H1 (cell line): ENCODE data around the gene SNED1.

- RRBS, result no CpG with 5 or more reads among the region's 9 CpGs
CAGE:
- cytosol, long polyA plus RNA, result no peak
- long polyA plus RNA, result no peak
- nucleus, long polyA plus RNA, result no peak
Observed at GRCh38 chr2:239911250-239911991, 113.7 kb downstream of the NDUFA10 start.

DNA sequence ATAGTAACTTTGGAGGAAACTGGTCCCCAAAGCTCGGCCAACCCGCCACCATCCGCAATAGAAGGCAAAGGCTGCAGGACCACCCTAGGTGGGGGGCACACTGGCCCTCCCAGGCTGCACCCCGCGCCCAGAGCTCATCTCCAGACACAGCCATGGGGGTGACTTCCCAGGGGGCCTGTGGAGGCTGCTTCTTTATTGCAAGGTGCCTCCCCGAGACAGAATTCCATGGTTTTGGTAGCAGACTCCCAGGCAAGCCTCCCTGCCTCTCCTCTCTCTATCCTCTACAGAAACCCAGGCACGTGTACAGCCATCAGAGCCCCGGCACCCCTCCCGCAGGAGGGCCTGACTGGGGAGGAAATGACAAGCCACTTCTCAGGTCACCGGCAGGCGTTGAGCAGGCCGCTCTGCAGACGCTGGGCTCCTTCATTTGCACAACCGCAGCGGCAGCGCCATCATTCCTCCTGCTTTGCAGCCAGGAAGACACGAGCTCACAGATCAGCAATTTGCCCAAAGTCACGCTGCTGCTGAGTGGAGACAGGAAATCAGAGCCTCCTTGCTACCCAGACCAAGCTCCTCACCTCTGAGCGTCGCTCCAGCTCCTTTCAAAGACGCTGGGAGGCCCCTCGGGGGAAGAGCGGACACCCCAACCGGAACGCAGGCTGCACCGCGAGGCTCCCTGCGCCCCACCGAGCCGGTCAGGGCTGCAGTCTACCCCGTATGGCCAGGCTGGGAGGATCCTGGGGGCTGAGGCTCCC lies 80.1 kb downstream of the NDUFA10 start:
- RRBS, result 93% methylated on average over 10 of the region's 31 CpGs
CAGE:
- cytosol, long polyA plus RNA, result no peak
- long polyA plus RNA, result no peak
- nucleus, long polyA plus RNA, result no peak

GRCh38 chr2:239954727-239955127 lies 70.4 kb downstream of the NDUFA10 start:
- RRBS, result no CpG with 5 or more reads among the region's 12 CpGs
CAGE:
- cytosol, long polyA plus RNA, result no peak
- long polyA plus RNA, result no peak
- nucleus, long polyA plus RNA, result no peak

DNA sequence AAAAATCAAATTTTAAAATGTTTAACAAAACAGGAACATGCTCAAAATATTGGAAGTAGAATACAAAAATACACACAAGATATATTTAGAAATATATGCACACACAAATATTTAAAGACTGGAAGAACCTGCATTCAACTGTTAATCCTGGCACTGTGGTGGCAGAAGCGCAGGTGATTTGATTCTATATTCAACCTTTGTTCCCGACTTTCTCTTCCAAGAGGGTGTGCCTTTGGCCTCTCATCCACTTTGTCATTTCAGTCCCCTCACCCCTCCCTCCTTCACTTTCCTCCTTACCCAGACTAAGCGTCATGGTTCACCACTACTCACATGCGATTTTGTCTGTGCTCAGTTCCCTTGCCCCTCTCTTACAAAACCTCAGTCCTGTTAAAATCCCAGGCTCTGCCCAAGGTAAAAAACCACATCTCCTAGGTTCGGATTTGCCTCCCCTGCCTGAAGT lies 27.2 kb downstream of the NDUFA10 start:
- RRBS, result no CpG with 5 or more reads among the region's 5 CpGs
CAGE:
- cytosol, long polyA plus RNA, result no peak
- long polyA plus RNA, result no peak
- nucleus, long polyA plus RNA, result no peak

- RRBS, result 2% methylated on average over 9 of the region's 31 CpGs
CAGE:
- cytosol, long polyA plus RNA, result no peak
- long polyA plus RNA, result no peak
- nucleus, long polyA plus RNA, result no peak
Observed at GRCh38 chr2:240232903-240233636, 92.6 kb upstream of the OTOS start.

- RRBS, result no CpG with 5 or more reads among the region's 12 CpGs
CAGE:
- cytosol, long polyA plus RNA, result no peak
- long polyA plus RNA, result no peak
- nucleus, long polyA plus RNA, result no peak
Observed at GRCh38 chr2:240398323-240398670, 37.2 kb upstream of the GPC1 start.

DNA sequence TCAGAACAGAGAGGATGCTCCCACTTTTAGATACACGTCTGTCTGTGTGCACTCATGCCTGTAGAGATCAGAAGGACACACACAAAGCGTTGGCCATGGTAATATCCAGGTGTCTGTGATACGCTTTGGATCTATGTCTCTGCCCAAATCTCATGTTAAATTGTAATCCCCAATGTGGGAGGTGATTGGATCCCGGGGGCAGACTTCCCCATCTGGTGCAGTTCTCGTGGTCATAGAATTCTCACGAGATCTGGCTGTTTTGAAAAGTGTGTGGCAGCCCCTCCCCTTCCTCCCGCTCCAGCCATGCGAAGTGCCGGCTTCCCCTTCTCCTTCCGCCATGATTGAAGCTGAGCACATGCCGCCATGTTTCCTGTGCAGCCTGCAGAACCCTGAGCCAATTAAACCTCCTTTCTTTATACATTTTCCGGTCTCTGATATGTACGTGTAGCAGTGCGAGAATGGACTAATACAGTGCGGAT lies 42.4 kb downstream of the GPC1 start:
- RRBS, result 88% methylated on average over 1 of the region's 15 CpGs
CAGE:
- cytosol, long polyA plus RNA, result no peak
- long polyA plus RNA, result no peak
- nucleus, long polyA plus RNA, result no peak

DNA sequence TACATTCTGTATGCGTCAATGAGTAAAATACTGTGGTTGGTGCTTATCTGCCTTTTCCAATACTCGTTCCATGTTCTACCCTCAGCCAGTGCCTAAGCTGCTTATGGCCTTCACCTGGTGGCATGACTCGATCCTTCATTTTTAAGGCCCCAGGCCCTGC lies 3.2 kb upstream of the RNPEPL1 start:
- RRBS, result no CpG with 5 or more reads among the region's 3 CpGs
CAGE:
- cytosol, long polyA plus RNA, result no peak
- long polyA plus RNA, result no peak
- nucleus, long polyA plus RNA, result no peak

- RRBS, result no CpG with 5 or more reads among the region's 5 CpGs
CAGE:
- cytosol, long polyA plus RNA, result no peak
- long polyA plus RNA, result no peak
- nucleus, long polyA plus RNA, result no peak
Observed at GRCh38 chr2:240581786-240582291, 4.7 kb upstream of the CAPN10 start.

DNA sequence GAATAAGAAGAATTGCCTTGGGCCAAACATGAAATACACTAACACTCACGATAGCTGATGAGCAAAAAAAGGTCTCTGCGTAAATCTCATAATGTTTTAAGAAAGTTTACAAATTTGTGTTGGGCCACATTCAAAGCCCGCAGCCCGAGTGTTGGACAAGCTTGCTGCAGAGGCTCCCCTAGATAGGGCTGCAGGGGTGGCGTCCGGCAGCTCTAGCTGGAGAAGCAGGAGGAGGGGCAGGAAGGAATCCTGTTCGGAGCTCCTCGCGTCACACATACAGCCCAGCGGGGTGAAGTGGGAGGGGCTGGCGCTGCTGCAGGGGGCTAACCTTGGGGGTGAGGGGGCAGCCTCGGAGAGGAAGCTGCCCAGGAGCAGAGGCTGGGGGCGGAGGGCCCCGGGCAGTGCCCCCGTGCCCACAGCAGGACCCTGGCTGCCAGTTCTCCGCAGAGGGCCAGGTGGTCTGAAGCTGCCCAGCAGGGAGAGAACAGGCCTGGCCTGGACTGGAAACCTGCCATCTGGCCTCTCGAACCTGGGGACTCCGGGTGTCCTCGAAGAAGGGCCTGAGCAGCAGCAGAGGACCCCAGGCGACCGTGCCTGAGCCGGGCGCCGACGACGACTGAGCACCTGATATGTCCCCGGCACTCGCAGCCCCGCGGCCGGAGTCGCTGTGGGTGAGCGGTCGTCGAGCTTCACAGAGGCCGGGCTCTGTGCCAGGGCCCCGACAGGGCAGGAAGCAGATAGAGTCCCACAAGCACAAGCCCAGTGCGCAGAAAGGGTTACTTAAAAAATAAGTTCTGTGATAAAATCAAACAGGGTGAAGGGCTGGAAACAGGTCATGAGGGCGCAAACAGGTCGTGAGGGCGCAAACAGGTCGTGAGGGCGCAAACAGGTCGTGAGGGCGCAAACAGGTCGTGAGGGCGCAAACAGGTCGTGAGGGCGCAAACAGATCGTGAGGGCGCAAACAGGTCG lies 2.5 kb upstream of the GPR35 start:
- RRBS, result 86% methylated on average over 10 of the region's 52 CpGs
CAGE:
- cytosol, long polyA plus RNA, result no peak
- long polyA plus RNA, result no peak
- nucleus, long polyA plus RNA, result no peak

CAGE:
- cytosol, long polyA plus RNA, result no peak
- long polyA plus RNA, result no peak
- nucleus, long polyA plus RNA, result no peak
Observed at GRCh38 chr2:240633478-240633729, 8.1 kb downstream of the GPR35 start.

- RRBS, result no CpG with 5 or more reads among the region's 13 CpGs
CAGE:
- cytosol, long polyA plus RNA, result no peak
- long polyA plus RNA, result no peak
- nucleus, long polyA plus RNA, result no peak
Observed at GRCh38 chr2:240686119-240686642, 3.5 kb upstream of the AQP12B start.

DNA sequence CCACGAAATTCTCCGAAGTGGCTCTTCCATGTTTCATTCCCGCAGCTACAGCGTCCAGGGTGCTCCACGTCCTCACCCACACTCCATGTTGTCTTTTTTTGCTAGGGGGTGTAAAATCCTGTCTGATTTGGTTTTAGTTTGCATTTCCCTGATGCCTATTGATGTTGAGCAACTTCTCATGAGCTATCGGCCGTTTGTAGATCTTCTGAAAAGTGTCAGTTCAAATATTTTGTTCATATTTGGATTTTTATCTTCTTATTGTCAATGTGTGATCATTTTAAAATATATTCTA lies 11.5 kb downstream of the AGXT start:
- RRBS, result no CpG with 5 or more reads among the region's 7 CpGs
CAGE:
- cytosol, long polyA plus RNA, result no peak
- long polyA plus RNA, result no peak
- nucleus, long polyA plus RNA, result no peak

- RRBS, result no CpG with 5 or more reads among the region's 18 CpGs
CAGE:
- cytosol, long polyA plus RNA, result no peak
- long polyA plus RNA, result no peak
- nucleus, long polyA plus RNA, result no peak
Observed at GRCh38 chr2:240934134-240934627, 28.0 kb downstream of the CROCC2 start.

DNA sequence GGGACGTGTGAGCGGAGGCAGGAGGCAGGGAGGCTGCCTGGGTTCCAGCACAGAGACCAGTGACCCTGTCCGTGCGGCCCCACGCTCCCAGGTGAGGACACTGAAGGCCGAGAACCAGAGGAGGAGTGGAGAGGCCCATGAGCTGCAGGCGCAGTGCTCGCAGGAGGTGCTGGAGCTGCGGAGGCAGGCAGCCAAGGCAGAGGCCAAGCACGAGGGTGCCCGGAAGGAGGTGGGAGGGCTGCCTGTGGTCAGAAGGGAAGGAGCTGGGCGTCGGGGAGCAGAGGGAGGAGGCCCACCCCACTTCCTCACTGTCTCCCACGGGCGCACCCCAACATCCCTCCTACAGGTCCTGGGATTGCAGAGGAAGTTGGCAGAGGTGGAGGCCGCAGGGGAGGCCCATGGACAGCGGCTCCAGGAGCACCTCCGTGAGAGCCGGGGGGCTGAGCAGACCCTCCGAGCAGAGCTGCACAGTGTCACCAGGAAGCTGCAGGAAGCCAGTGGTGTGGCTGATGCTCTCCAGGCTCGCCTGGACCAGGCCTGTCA lies 33.1 kb upstream of the SNED1 start:
- RRBS, result no CpG with 5 or more reads among the region's 21 CpGs
CAGE:
- cytosol, long polyA plus RNA, result no peak
- long polyA plus RNA, result no peak
- nucleus, long polyA plus RNA, result no peak

DNA sequence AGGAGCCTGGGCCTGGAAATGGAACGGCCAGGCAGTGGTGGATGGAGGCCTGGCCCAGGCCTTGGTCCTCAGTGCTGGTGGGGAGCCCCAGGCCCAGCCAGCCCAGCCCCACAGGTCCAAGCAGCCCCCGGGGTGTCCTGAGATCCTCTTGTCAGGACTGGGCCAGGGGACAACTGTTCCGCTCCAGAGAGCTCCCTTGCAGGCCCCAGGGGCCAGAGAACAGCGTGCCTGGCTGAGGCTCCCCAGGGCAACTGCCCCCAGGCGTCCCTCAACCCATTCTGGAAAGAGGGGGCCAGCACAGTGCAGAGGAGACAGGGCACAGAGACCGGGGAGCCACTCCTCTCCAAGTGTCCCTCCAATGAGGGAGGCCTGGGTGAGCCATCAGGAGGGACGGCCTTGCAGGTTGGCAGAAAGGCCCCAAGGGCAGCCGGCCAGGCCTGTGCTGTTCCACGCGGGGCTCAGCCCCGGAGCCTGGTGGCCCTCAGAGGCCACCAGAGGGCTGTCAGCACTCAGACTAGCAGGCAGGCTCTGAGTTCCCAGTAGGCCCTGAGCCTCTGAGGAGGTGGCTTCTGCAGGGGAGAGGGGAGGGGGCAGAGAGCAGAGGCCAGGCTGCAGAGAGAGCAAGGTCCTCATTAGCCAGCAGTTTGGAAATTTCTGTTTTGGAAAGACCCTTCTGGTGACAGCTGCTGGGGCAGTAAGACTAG lies 29.5 kb upstream of the SNED1 start:
- RRBS, result no CpG with 5 or more reads among the region's 11 CpGs
CAGE:
- cytosol, long polyA plus RNA, result no peak
- long polyA plus RNA, result no peak
- nucleus, long polyA plus RNA, result no peak

DNA sequence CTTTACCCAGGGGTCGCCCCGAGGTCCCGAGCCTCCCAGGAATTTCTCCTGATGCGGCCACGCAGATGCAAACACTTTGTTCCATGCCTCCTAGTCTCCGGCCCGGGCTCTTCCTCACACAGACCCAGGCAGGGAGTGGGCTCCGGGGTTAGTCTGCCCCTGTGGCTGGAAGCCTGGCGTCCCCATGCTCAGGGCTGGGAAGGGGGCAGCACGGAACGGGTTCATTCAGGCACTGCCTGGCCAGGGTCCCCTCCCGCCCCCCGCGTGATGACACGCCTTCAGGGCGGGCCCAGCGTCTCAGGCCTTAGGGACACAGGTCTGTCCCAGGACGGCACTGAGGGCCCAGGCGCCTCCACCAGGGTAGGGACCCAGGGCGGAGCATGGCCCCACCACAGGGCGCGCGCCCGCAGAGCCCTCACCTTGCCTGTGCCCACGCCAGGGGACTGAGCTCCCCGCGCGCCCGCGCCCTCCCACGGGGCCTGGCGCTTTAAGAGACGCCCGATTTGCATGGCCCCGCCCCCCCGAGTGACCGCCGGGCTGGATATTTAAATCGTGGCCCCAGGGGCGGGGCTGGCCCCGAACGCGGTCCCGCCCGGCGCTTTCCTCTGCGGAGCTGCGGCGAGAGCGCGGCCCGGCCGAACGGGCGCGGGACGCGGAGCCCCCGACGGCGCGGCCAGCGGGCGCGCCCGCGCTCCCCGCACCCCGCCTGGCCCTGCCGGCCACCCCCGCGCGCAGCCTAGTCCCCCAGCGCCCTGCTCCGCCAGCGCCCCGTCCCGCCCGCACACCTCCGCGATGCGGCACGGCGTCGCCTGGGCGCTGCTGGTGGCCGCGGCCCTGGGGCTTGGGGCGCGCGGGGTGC lies at the start of gene SNED1:
SNED1 (plus strand) TSS at position 573 of the 859 bp plus-strand sequence.
- RRBS, result 1% methylated on average over 29 of the region's 91 CpGs
CAGE:
- cytosol, long polyA plus RNA, result no peak
- long polyA plus RNA, result no peak
- nucleus, long polyA plus RNA, result no peak

DNA sequence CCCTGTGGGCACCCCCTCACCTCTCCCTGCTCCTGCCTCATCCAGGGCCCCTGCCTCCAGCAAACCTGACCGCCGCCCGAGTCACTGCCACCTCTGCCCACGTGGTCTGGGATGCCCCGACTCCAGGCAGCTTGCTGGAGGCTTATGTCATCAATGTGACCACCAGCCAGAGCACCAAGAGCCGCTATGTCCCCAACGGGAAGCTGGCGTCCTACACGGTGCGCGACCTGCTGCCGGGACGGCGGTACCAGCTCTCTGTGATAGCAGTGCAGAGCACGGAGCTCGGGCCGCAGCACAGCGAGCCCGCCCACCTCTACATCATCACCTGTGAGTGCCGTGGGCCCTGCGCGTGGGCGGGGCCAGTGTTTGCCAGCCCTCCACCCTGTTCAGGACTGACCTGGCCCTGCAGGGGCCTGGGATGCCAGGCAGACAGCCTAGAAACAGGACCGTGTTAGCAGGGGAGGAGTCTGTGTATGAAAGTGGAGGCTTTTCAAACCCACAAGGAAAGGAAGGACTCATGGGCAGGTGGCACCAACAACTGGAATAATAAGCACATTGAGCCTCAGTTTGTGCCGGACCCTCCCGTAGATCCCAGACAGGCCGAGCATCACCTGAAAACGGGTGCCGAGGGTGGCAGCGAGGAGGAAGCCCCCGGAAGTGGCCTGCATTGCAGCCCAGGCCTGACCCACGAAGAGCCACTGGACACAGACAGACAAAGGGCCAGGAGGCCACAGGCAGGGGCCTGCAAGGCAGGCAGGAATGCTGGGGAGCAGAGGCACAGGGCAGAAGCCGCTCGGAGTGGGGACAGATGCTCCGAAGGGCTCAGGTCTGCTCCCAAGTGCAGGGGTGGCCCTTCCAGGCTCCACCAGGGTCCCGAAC lies 32.0 kb downstream of the MTERF4 start:
- RRBS, result 96% methylated on average over 7 of the region's 36 CpGs
CAGE:
- cytosol, long polyA plus RNA, result no peak
- long polyA plus RNA, result no peak
- nucleus, long polyA plus RNA, result no peak

GRCh38 chr2:241109419-241110332 lies 7.6 kb upstream of the MTERF4 start:
- RRBS, result no CpG with 5 or more reads among the region's 15 CpGs
CAGE:
- cytosol, long polyA plus RNA, result no peak
- long polyA plus RNA, result no peak
- nucleus, long polyA plus RNA, result no peak

- RRBS, result no CpG with 5 or more reads among the region's 27 CpGs
CAGE:
- cytosol, long polyA plus RNA, result no peak
- long polyA plus RNA, result no peak
- nucleus, long polyA plus RNA, result no peak
Observed at GRCh38 chr2:241218493-241219095, 30.1 kb downstream of the ANO7 start.